MCF 10A (cell line): Measurements from ENCODE around the genes SYNDIG1, NINL and DEFB115.

DNA sequence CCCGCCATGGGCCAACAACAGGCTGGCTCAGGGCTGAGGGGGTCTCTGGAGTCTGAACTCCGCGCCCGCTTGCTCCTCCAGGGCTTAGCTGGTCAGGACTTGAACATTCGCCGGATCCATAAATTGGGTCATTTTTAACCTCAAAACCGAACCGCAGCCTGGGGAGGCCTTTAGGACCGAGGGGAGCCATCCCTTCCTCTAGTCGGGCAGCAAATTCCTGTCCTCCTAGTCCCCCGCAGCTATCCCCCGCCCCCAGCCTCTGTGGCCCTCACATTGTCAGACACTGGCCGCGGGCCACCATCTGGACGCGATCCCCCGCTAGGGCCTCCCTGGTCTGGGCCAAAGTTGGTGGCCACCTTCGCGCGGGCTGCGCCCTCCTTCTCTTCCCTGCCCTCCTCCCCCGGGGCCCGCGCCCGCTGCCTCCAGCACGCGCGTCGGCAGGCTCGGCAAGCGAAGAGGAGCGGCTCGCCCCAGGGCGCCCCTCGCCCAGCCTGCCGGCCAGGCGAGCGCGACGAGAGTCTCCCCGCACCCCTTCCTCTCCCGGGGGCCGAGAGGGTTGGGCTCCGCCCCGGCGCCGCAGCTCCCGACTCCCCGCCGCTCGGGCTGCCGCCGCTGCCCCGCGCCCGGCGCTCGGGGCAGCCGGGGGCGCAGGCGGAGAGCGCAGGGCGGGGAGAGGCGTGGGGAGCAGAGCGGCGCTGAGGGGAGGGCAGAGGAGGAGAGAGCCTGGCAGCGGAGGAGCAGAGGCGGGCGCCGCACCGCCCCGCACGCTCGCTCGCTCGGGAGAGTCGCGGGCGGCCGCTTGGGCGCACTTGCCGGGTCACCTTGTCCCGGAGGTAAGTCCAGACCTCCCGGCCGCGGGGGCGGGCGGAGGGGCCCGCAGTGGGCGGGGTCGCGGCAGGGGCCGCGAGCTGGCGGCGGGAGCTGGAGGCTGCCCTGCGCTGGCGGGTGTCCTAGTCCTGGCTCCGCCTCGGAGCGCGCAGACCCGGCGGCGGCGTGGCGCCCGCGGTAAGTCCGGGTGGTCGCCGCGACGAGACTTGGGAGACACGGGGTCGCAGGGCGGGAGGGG lies at the start of gene SYNDIG1:
Gene SYNDIG1 (plus strand): TSS at position 709 of the 1,066 bp plus-strand sequence.
- PRO-cap: no peak
- RRBS: 86% methylated on average over 22 of the region's 117 CpGs

DNA sequence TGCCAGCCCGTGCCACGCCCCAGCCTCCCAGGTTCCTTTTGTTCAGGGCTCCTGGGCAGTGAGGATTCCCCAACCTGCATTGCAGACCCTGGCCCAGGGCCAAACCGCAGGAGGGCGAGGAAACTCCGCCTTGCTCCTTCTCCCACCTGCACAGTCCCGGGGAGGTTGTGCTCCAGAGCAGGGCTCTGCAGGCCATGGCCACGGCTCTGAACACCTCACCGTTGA lies 202.7 kb upstream of the CST7 start:
- PRO-cap: no peak
- RRBS: 21% methylated on average over 3 of the region's 8 CpGs

GRCh38 chr20:25012539-25013263 lies 20.1 kb upstream of the APMAP start:
- PRO-cap: no peak
- RRBS: no CpG with 5 or more reads among the region's 23 CpGs

DNA sequence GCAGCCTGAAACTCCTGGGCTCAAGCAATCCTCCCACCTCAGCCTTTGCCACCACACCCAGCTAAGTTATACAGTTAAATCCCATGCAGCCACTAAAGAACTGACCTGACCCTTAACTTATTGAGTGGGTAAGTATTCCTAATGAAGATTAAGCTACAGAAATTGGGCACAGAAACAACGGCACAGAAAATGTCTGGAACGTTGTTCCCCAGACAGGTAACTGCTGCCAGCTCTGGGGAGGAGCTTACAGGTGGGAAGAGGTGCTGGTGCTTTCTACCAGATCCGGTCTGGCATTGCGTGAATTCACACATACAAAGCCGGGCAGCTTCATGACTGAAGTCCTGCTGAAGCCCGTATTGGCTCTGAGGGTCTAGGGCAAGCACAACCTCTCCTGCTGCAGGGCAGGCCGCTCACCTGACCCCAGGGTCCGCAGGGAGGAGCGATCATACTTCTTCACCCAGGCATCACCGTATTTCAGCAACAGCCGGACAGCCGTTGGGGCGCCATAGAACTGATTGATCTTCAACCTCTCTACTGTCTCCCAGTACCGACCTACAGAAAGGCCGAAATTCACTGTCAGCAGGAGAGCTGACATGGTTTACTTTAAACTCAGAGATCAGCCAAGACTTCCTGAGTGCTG lies 27.2 kb upstream of the APMAP start:
- PRO-cap: no peak
- RRBS: no CpG with 5 or more reads among the region's 15 CpGs

- PRO-cap: no peak
- RRBS: no CpG with 5 or more reads among the region's 13 CpGs
Observed at GRCh38 chr20:25090587-25091248, 8.8 kb upstream of the VSX1 start.

- PRO-cap: bidirectional peak, plus-strand start at chr20:25233590, minus-strand start at chr20:25233522
- RRBS: no CpG with 5 or more reads among the region's 3 CpGs
Observed at GRCh38 chr20:25233437-25233955, 14.4 kb upstream of the PYGB start.

GRCh38 chr20:25339611-25340144 lies 51.0 kb downstream of the ABHD12 start:
- PRO-cap: no peak
- RRBS: no CpG with 5 or more reads among the region's 13 CpGs

DNA sequence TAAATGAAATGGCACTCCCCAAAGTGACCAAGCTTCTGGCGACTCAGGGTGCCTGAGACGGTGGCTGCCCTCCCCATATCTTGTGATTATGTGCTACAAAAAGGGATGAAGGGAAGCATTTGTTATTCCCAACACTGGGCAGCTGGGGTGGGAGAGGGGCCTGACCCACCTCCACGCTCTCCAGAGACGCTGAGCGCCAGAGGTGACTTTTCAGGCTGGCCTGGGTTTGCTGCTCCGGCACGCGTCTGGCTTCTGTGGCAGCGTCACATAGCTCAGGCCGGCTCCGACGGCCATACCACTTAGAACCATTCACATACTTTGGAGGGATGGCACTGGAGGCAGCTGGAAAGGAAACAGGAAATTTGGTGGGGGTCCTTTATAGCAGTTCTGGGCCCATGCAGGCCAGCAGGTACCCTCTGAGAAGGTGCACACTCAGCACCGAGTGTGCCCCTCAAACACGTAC lies 72.6 kb downstream of the NINL start:
- PRO-cap: no peak
- RRBS: 94% methylated on average over 4 of the region's 14 CpGs

- PRO-cap: no peak
- RRBS: 33% methylated on average over 1 of the region's 12 CpGs
Observed at GRCh38 chr20:25540072-25540952, 45.0 kb downstream of the NINL start.

GRCh38 chr20:25585385-25586063 lies at the start of gene NINL:
NINL (minus strand) TSS chr20:25585531.
- PRO-cap: bidirectional peak, plus-strand start at chr20:25585519, minus-strand start at chr20:25585529
- RRBS: 3% methylated on average over 29 of the region's 62 CpGs

DNA sequence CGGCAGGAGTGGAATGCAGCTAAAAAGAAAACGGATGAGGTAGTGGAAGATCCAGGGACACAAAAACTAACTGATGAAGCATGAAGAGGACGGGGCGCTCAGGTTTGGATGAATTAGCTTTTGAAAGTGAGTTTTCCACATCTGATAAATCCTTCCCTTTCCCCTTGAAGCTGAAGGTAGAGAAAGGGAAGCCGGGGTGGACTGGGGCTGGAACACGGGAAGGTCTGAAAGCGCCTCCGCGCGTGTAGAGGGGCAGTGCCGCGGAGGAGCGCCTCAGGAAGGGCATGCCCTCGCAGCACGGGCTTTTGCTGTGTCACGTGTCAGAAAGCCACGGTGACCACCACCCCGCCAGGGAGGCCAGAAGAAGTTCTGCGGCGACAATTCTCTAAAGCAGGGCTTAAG lies 848 bp downstream of the NANP start:
- PRO-cap: bidirectional peak, plus-strand start at position 255 of the sequence, minus-strand start at position 222 of the sequence
- RRBS: no CpG with 5 or more reads among the region's 20 CpGs

DNA sequence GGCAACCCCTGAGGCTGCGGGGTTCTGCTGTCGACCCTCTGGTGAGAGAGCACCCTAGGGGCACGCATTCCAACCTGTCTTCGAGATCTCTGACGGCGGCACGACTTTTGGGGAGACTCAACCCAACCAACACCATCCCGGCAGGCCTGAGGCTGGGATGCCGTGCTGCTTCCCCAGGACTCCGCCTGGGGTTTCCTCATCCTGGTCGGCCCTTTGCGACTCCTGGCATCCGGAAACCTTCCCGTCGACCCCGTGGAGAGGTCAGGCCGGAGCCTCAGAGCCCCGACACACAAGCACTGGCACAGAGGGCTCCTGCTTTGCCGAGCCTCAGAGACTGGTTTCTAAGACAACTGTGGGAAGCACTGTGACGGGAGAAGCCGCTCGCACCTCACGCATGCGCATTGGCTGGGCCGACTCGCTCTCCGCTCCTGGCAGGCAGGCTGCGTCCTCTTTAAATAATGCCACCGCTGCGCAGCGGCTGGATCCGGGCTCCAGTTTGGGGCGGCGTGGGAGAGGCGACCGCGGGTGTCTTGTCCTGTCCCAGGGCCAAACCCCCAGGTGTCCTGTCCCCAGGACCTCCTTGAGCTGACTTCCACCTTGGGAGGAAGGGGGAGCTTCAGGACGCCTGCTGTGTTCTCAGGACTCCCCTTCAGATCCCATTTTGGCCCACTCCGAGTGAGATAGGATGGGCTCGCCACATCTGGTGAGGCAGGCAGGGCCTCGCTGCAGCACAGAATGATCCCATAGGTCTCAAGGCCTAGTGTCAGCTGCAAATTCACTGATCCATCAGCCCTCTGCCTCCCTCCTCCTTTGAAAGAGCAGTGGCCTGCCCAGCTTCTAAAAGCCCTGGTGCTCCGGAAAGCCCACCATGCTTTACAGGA lies 169.1 kb upstream of the ZNF337 start:
- PRO-cap: bidirectional peak, plus-strand start at position 401 of the sequence, minus-strand start at position 342 of the sequence
- RRBS: no CpG with 5 or more reads among the region's 42 CpGs

- PRO-cap: no peak
- RRBS: no CpG with 5 or more reads among the region's 25 CpGs
Observed at GRCh38 chr20:29410058-29410569, 1847.3 kb upstream of the DEFB115 start.

GRCh38 chr20:30579035-30579636 lies 678.3 kb upstream of the DEFB115 start:
- PRO-cap: no peak
- RRBS: no CpG with 5 or more reads among the region's 9 CpGs

DNA sequence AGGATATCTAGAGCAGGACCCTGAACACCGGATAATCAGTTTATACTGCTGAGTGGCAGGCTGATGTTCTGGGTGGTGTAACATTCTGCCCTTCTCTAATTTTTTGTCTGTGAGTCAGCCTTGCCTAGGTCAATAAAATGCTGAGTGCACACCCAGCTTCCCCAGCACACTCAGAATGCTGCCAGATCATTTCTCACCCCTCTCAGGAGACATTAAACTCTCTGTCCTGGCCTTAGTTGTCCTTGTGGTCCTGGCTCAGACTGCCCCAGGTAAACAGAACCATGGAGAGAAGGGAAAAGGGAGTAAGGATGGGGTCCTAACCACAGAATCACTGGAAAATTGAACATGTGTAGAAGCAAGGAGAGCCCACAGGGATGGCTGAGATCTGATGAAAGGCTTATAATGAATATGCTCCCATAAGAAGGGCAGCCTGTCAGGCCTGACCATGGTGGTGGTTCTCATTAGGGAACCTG lies at the start of gene DEFB115:
Gene DEFB115 (plus strand): TSS at position 176 of the 473 bp plus-strand sequence.
- PRO-cap: no peak
- RRBS: no CpG with 5 or more reads among the region's 1 CpG

DNA sequence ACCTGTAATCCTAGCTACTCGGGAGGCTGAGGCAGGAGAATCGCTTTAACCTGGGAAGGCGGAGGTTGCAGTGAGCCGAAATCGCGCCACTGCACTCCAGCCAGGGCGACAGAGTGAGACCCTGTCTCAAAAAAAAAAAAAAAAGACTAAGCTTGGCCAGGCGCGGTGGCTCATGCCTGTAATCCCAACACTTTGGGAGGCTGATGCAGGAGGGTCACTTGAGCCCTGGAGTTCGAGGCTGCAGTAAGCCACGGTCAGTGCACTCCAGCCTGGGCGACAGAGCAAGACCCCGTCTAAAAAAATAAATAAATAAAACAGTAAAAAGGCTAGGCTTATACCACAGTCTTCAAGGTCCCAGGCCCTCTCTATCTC lies 566 bp upstream of the MCTS2 start:
- PRO-cap: bidirectional peak, plus-strand start at position 217 of the sequence, minus-strand start outside the sequence
- RRBS: no CpG with 5 or more reads among the region's 13 CpGs

GRCh38 chr20:31604985-31605204 lies 194 bp upstream of the ID1 start:
- PRO-cap: bidirectional peak, plus-strand start at chr20:31605289, minus-strand start at chr20:31605114
- RRBS: no CpG with 5 or more reads among the region's 13 CpGs

DNA sequence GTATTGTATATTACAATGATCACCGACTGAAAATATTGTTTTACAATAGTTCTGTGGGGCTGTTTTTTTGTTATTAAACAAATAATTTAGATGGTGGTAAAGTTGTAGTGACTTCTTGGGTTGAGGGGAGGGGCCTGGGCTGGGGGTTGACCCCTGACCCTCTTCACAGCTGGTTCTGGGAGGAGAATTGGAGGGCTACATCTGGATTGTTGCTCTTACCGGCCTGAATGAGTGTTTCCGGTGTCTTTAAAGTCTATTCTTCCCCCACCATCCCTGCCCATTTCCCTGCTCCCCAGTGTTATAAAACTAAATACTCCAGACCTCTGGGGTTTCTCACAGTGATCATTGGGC lies 1.3 kb downstream of the ID1 start:
- PRO-cap: no peak
- RRBS: no CpG with 5 or more reads among the region's 3 CpGs

DNA sequence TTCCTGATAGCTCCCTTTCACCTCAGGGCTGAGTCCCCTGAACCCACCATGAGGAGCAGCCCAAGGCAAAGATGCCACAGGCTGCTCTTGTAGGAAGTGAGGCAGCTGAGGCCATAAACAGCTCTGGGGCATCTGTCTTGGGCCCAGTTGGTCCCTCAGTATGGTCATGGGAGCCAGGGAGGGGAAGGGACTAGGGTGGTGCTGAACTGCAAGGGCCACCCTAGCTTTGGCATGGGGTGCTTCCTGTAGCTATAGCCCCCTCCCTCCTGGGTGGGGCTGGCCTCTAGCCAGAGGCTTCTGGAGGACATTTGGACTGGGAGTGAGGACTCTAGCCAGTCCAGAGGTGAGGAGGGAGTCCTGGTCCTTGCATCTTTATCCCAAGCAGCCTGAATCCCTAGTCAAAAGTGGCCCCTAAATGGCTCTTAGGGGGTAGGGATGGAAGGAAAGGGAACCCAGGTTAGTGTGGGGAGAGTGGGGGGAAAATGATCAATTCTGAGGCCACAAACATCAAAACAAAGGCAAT lies 27.4 kb downstream of the COX4I2 start:
- PRO-cap: no peak

GRCh38 chr20:31723171-31723402 lies 419 bp upstream of the BCL2L1 start:
- PRO-cap: no peak
- RRBS: 2% methylated on average over 4 of the region's 14 CpGs